LUHMES (cell line): Measurements from ENCODE around the genes EDN1, TBC1D7 and MCUR1.

DNA sequence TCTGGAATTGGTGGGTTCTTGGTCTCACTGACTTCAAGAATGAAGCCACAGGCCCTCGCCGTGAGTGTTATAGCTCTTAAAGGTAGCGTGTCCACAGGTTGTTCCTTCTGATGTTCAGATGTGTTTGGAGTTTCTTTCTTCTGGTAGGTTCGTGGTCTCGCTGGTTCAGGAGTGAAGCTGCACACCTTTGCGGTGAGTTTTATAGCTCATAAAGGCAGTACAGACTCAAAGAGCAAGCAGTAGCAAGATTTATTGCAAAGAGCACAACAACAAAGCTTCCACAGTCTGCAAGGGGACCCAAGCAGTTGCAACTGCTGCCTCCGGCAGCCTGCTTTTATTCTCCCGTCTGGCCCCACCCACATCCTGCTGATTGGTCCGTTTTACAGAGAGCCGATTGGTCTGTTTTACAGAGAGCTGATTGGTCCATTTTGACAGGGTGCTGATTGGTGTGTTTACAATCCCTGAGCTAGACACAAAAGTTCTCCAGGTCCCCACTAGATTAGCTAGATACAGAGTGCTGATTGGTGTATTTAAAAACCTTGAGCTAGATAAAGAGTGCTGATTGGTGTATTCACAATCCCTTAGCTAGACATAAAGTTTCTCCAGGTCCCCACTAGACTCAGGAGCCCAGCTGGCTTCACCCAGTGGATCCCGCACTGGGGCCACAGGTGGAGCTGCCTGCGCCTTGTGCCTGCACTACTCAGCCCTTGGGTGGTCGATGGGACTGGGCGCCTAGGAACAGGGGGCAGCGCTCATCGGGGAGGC, 5.3 kb downstream of the HIVEP1 start:
- PRO-cap, result no peak

GRCh38 chr6:12019120-12019676, 7.1 kb downstream of the HIVEP1 start:
- PRO-cap, result no peak

GRCh38 chr6:12107410-12108064, 95.4 kb downstream of the HIVEP1 start:
- PRO-cap, result no peak

DNA sequence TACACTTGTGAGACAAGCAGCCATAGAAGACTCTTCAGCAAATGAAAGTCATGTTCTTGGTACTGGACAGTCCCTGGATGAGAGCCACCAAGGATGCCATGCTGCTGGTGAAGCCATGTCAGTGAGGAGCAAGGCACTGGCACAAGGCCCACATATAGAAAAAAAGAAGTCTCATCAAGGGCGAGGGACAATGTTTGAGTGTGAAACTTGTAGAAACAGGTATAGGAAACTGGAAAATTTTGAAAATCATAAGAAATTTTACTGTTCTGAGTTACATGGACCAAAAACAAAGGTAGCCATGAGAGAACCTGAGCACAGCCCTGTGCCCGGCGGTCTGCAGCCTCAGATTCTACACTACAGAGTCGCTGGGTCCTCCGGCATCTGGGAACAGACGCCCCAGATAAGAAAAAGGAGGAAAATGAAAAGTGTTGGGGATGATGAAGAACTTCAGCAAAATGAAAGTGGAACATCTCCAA, 110.4 kb downstream of the HIVEP1 start:
- PRO-cap, result no peak

DNA sequence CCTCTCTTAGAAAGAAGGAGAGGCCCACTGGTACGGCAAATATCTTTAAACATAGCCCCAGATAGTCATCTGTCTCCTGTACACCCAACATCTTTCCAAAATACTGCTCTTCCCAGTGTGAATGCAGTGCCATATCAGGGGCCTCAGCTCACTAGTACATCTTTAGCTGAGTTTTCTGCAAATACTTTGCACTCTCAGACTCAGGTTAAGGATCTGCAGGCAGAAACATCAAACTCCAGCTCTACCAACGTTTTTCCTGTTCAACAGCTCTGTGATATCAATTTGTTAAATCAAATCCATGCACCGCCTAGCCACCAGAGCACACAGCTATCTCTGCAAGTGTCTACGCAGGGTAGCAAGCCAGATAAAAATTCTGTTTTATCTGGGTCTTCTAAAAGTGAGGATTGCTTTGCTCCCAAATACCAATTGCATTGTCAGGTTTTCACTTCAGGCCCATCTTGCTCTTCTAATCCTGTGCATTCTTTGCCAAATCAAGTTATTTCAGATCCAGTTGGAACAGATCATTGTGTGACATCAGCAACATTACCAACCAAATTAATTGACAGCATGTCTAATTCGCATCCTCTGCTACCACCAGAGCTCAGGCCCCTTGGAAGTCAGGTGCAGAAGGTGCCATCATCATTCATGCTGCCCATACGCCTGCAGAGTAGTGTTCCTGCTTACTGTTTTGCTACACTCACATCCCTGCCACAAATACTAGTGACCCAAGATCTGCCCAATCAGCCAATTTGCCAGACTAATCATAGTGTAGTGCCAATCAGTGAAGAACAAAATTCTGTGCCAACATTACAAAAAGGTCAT, 112.2 kb downstream of the HIVEP1 start:
- PRO-cap, result no peak

DNA sequence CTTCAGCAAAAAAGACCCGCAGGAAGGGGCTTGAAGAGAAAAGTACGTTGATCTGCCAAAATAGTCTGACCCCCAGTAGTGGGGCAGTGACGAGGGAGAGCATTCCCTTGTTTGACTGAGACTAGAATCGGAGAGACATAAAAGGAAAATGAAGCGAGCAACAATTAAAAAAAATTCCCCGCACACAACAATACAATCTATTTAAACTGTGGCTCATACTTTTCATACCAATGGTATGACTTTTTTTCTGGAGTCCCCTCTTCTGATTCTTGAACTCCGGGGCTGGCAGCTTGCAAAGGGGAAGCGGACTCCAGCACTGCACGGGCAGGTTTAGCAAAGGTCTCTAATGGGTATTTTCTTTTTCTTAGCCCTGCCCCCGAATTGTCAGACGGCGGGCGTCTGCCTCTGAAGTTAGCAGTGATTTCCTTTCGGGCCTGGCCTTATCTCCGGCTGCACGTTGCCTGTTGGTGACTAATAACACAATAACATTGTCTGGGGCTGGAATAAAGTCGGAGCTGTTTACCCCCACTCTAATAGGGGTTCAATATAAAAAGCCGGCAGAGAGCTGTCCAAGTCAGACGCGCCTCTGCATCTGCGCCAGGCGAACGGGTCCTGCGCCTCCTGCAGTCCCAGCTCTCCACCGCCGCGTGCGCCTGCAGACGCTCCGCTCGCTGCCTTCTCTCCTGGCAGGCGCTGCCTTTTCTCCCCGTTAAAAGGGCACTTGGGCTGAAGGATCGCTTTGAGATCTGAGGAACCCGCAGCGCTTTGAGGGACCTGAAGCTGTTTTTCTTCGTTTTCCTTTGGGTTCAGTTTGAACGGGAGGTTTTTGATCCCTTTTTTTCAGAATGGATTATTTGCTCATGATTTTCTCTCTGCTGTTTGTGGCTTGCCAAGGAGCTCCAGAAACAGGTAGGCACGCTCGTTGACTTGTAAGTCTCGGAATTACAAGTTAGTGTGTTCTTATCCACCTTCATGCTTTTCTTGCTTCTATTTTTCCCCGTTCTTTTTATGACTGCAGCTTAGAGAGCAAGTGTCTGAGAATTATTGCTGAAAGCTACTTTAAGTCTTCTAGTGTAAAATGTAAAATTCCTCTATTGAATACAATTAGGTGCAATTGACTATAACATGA, at the start of gene EDN1:
TSS of gene EDN1 (plus strand) at position 577 of the 1,129 bp plus-strand sequence.
- PRO-cap, result no peak

DNA sequence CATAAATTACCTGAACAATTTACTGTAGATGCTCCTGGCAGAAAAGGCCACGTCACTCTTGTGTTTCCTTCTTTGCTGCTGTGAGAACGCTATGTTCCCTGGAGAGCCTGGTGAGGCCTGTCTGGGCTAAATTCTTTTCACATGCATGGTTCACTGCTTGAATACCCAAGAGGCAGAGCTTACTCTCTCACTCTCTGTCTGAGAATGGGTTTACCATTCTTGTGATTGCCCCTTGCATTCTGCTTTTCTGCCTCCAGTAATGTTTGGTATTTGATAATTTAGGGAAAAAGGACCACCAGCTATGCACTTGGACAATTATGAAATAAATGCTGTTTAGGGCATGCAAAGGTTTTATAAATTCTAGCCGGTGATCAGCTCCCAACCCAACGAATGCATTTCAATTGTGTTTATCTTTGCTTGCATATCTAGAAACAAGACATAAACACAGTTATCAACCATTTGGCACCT, 64.5 kb downstream of the EDN1 start:
- PRO-cap, result no peak

GRCh38 chr6:12363568-12364199, 73.5 kb downstream of the EDN1 start:
- PRO-cap, result no peak

DNA sequence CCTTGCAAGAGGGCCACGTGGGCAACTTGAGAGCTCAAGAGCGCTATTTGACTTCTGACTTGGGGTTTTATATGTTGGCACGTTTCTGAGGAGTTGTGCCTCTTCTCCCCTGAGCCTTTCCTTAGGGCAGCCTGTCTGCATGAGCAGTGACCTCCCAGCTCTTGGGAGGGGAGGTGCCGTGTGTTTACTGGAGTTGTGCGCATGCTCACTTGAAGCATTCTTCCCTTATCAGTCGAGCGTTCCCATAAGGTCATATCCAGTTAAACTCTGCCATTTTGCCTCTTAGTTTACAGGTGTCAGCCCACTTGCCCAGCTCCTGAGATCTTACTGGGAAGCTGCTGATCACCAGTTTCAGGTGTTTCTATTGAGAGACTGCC, 122.4 kb upstream of the PHACTR1 start:
- PRO-cap, result no peak

DNA sequence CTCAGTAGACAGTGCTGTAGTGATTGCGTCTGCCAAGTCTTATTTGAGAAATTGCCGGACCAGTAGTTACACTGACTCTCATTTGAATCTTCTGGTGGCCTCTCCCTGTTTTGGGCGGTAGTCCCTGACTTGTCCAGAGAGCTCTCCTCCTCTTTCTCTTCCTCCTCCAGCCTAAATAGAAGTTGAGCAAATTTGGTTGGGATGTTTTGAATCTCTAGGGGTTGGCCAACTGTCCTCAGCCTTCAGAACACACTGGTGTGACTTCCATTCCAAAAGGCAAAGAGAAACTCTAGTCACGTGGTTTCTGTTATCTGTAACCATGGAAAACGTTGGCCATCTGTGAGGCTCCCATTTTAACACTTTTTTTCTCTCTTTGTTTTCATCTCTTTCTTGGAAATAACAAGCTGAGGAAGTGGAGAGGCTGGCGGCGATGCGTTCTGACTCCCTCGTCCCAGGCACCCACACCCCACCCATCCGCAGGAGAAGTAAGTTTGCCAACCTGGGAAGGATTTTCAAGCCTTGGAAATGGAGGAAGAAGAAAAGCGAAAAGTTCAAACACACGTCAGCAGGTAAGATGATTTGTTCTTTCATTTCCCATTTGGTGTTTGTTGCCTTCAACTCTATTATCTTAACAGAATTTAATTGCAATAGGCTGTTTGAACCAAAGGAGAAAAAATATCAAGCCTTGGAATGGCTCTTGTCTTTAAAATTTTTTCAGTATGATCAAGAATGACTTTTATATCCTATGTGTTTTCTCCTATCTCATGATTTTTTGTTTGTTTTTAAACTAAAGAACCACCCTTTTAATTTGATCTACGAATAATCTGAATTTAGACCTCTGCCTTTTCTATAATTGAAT, 275.1 kb downstream of the TBC1D7 start:
- PRO-cap, result no peak

DNA sequence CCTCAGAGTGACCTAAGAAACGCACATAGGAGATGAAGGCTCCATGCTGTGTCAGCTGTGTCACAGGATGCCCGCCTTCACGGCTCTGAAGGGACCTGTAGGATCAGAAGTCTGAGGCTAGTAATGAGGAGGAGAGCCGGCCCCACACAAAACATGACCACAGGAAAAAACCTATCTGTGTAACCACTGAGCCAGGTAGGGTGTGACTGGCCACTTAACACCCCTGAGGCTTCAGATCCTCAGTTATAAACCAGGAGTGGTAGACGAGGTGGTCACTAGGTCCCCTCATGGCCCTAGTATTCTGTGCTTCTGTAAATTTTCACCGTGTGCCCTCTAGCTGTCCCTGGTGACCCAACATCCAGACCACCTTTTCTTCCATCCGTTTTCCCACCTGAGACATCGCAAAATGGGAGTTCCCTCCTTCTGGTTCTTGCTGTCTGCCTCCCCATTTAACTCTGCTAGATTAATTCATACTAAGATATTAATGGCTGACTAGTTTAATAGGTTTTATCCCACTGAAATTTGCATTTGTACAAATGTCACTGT, 52.8 kb downstream of the TBC1D7 start:
- PRO-cap, result no peak

GRCh38 chr6:13286064-13286811, 42.1 kb downstream of the TBC1D7 start:
- PRO-cap, result no peak

- PRO-cap, result unidirectional peak, minus-strand start at chr6:13328155; bidirectional peak, plus-strand start at chr6:13328614, minus-strand start at chr6:13328539
Measured at GRCh38 chr6:13328023-13329082, at the start of gene TBC1D7. Gene TBC1D7 (minus strand): TSS chr6:13328537.

DNA sequence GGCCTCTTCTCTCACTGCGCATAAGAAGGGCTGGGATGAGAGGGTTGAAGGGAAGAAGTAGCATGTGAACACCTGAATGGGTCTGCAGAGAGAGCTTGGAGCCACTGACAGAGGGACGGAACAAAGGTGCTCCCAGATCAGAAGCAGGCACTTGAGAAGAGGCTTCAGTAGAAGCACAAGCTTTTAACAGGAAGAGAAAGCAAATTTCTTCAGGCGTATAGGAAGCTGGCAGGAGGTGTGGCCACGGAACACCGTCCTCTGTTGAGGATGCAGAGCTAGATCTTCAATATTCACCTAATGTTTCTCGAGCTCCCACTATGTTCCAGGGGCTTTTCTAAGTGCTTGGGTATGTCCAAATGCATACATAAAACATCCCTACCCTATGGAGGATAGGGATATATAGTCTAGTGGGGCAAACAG, 11.9 kb upstream of the TBC1D7 start:
- PRO-cap, result no peak

DNA sequence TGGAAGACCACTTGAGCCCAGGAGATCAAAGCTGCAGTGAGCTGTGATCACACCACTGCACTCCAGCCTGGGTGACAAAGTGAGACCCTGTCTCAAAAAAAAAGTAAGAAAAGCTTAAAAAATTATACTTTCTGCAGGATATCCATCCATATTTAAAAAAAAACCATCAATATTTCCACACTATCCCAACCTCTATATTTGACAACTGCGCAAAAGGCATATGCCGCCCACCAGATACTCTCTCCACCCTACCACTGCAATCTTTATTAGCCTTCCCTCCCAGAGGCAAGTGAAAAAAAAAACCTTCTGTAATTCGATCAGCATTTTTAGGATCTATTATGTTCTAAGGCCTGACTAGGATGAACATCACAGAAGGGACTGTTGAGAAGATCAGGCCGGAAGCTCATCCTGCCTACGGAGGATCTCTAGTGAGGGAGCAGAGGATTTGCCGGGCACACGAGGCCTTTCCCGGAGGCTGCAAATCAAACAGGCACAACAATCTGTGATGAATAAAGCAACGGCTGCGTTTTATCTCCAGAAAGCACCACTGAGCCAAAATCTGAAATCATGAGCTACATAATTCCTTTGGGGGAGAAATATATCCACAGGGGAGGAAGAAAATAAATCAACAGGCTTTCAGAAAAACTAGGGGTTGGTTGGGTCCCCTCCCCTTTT, 65.9 kb downstream of the GFOD1 start:
- PRO-cap, result no peak

DNA sequence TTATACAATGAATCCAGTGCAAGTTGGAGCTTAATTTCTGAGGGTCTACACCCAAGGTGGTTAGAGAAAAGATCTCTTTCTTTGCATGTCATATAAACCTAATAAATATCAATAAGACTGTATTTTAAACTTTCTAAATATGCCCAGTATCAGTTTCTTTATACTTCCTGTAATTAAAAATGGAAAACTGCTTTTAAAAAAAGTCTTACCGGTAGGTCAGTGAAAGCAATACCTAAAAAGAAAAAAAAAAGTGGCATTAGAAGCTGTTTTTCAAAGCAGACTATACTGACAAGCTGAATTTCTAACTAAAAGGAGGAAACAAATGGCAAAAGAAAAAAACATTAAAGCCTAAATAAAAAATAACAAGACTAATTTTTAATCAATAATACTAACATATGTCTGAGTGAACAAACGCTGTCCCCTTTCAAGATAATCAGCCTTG, 37.3 kb downstream of the NOL7 start:
- PRO-cap, result no peak

DNA sequence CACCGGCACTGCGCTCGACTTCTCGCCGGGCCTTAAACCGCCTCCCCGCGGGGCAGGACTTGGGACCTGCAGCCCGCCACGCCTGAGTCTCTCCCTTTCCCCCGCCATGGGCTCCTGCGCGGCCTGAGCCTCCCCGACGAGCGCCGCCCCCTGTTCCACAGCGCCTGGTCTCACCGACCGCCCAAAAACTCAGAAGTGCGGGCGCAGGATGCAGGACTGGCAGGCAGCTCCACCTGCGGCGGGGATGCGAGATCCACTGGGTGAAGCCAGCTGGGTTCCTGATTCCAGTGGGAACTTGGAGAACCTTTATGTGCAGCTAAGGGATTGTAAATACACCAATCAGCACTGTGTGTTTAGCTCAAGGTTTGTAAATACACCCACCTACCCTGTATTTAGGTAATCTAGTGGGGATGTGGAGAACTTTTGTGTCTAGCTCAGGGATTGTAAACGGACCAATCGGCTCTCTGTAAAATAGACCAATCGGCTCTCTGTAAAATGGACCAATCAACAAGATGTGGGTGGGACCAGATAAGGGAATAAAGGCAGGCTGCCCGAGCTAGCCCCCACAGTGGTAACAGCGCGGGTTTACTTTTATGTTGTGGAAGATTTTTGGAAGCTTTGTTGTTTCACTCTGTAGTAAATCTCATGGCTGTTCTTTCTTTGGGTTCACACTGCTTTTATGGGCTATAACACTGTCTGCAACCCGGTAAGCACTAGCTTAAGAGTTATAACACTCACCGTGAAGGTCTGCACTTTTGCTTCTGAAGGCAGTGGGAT, 31.9 kb upstream of the RANBP9 start:
- PRO-cap, result no peak

GRCh38 chr6:13802115-13802597, 12.2 kb downstream of the MCUR1 start:
- PRO-cap, result no peak

GRCh38 chr6:13814390-13815019, at the start of gene MCUR1:
Gene MCUR1 (minus strand): TSS chr6:13814557.
- PRO-cap, result bidirectional peak, plus-strand start at chr6:13814797, minus-strand start at chr6:13814558

DNA sequence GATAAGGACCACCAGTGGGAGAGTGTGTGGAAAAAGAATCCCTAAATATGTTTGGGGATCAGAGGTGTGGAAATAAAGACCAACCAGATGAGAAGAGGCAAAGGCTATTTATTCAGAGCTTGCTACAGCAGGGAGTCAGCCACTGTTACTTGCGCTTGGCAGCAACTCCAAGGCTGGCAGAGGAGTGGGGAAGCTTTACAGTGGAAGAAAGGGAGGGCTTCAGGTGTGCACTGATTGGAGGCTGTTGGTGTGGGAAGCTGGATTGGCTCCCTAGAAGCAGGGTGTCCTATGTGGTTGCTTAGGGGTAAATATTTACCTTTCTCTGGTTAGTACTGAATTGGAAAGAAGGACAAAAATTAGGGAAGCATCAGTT, 34.5 kb upstream of the MCUR1 start:
- PRO-cap, result no peak